A549 (cell line): ENCODE results near the genes KIF5C and RND3.

- PRO-cap, result no peak
CAGE:
- cytosol, long polyA plus RNA, result no peak
- long polyA plus RNA, result no peak
- nucleus, long polyA plus RNA, result no peak
Observed at GRCh38 chr2:144470293-144470871, 49.5 kb downstream of the ZEB2 start.

GRCh38 chr2:144523217-144524302, 3.6 kb upstream of the ZEB2 start:
- PRO-cap, result no peak
CAGE:
- cytosol, long polyA plus RNA, result no peak
- long polyA plus RNA, result no peak
- nucleus, long polyA plus RNA, result no peak

DNA sequence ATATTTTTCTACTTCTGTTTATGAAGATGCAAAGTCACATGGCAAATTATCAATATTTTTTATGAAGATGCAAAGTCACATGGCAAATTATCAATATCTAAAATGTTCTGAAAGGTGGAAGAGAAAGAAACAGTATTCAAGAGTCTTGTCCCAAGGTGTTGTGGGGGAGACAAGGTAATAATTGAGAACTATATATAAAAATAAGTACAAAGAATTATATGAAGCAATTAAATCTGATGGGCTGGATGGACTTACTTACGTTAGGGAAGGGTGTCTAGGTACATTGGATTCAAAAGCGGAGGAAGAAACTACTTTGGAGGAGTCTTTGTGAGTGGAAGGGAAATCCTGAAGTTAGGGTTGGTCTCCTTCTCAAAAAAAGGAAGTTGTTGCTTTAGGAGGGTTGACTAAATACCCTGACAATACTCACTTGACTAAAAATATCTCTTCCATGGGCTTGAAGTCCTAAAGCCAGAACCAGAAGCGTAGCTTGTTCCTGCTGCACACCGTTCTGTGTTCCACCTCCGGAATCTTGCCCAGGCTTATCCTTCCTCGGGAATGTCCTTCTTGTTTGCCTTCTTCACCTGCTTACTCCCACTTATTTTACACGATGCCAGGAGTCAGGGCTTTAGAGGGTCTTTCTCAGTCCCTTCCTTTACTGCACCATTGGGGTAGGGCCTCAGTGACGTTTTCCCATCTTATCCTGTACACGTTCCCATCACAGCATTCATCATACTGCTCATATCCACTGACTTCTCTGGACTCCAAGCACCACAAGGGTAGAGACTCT, 143.3 kb upstream of the ZEB2 start:
- PRO-cap, result no peak
CAGE:
- cytosol, long polyA plus RNA, result no peak
- long polyA plus RNA, result no peak
- nucleus, long polyA plus RNA, result no peak

DNA sequence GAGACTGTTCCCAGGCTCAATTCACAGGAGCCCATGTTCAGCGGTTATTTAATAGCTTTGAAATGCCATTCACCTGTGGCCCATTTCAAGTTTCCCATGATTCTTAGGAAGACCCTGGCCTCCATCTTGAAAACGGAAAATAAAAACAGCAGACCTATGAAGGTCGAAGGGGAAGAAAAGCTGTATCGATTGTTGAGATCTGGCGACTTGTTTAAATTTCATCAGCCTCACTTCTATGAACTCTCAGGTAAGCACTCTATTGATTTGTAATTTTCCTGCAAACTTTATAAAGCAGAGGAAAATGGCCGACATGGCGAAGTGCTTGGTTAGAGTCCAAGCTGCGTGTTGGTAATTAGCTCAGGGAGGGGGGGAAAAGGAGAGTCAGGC, 147.9 kb upstream of the ZEB2 start:
- PRO-cap, result no peak
CAGE:
- cytosol, long polyA plus RNA, result no peak
- long polyA plus RNA, result no peak
- nucleus, long polyA plus RNA, result no peak

- PRO-cap, result no peak
CAGE:
- cytosol, long polyA plus RNA, result no peak
- long polyA plus RNA, result no peak
- nucleus, long polyA plus RNA, result no peak
Observed at GRCh38 chr2:145751387-145752133, 1231.6 kb upstream of the ZEB2 start.

DNA sequence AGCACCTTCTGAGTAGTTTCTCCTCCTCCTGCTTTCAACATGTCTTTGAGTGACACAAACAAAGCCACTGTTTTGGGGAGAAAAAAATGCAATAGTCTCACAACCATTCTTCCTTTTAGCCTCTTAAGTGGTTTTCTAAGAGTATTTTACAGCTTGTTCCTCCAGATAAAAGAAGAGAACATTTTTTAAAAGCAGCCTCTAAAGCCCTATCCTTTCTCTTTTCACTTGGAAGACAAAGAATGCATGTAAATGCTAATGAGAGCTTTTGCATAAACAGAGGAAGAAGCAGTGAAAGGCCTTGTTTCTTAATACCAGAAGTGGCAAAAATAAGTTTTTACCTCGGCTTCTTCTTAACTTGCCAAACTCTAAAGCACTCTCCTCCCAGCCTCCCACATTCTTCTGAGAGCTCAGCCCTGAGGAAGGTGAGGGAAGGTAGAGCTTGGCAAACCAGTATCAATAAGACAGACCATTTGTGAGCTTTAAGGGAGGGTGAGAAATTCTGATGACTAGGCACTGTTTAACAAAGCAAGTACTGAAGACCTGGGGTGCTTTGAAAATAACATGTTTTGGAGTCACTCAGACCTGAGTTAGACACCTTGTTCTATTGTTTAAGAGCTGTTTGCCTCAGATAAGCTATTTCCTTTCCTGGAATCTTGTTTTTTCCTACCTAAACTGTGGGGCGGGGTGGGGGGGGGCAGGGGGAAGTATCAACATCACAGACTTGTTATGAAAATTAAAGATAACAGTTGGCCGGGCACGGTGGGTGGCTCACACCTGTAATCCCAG, 1304.2 kb upstream of the ACVR2A start:
- PRO-cap, result no peak
CAGE:
- cytosol, long polyA plus RNA, result no peak
- long polyA plus RNA, result no peak
- nucleus, long polyA plus RNA, result no peak

DNA sequence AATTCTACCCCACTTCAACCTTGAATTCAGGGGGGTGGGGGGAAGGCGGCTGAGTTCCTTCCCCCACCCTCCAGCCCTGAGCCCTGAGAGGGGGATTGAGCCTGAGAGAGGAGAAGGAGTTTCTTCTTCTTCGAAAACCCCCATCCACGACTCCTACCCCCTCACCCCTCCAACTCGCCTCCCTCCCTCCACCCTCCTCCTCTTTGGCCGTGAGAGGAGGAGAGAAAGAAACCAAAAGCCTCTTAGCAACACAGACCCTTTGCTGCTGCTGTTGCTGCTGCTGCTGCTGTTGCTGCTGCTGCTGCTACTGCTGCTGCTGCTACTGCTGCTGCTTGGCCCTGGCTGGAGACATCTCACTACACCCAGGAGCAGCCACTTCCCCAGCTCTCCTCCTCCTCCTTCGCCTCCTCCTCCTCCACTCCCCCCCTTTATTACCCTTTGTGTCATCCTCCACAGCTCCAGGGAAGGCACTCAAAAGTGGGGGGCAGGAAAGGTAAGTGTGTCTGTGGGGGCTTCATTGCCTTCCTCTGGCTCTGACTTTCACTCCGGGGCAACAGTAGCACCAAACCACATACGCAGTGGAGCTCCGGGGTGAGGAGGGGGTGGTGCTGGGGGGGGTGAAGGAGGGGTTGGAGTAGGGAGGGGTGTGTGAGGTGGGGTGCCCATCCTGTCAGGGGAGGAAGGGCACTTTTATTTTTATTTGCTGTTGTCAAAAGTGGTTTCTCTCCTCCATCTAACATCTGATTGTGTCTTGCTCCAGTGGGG, 483 bp downstream of the MBD5 start:
- PRO-cap, result no peak
CAGE:
- cytosol, long polyA plus RNA, result start-site peak on the minus strand centred at position 388 of the sequence, 77 bp wide, 189 and 156 reads in 2 replicates
- long polyA plus RNA, result no peak
- nucleus, long polyA plus RNA, result start-site peak on the minus strand centred at position 364 of the sequence, 113 bp wide, 96 and 51 reads in 2 replicates

GRCh38 chr2:148380758-148381574, 263.6 kb upstream of the EPC2 start:
- PRO-cap, result no peak
CAGE:
- cytosol, long polyA plus RNA, result no peak
- long polyA plus RNA, result no peak
- nucleus, long polyA plus RNA, result no peak

DNA sequence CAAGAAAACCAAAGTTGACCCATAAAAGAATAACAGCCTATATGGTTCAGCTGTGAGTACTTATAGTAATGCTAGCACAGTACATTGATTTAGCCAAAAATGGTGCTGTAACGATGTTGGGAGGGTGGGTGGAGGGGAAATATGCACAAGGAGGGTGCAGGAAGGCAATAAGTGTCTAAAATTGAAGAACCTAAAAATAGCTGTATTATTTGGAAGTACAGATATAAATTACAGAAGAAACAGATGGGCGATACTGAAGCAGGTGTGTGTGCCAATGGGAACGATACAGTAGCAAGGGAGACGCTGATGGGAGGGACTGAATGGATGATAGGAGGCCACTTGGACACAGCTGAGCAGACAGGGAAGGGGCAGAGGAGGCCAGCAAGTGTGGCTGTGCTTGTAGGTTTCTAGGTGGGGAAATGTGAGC, 92.0 kb upstream of the EPC2 start:
- PRO-cap, result no peak
CAGE:
- cytosol, long polyA plus RNA, result no peak
- long polyA plus RNA, result no peak
- nucleus, long polyA plus RNA, result no peak

DNA sequence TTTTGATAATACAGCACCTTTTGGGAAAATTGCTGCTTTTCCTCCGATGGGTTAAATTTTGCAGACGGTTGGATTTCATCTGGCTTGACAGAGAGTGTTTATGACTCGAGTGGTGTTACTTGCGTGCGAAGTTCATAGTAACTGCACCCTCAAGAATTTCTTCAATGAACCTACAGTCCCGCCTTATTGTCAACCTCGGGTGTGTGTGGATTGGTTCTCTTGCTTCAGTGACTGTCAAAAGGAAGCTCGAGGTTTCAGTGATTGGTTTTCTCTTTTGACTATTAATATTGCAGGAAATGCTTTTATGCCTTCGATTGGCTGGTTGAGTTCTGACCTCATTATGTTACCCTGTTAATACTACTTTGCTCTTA, 1.4 kb downstream of the EPC2 start:
- PRO-cap, result no peak
CAGE:
- cytosol, long polyA plus RNA, result no peak
- long polyA plus RNA, result no peak
- nucleus, long polyA plus RNA, result no peak

DNA sequence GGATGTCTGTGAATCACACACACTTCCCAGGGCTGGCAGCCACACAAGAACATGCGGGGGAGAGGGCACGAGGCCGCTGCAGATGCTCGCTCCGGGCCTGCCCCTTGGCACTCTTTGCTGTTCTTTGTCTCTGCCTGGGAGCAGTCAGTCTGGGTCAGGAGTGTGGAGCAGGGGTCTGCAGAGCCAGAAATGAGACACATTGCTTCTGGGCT, 62.6 kb upstream of the KIF5C start:
- PRO-cap, result no peak
CAGE:
- cytosol, long polyA plus RNA, result no peak
- long polyA plus RNA, result no peak
- nucleus, long polyA plus RNA, result no peak

DNA sequence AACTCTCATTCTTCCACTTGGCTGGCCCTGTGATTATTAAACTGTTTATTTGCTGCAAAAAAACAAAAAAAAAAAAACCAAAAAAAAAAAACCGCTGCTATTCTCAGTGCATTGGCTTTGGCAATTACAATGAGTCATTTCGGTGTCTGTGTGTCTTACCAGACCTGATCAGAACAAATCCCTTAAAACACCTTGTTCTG, 60.0 kb upstream of the KIF5C start:
- PRO-cap, result no peak
CAGE:
- cytosol, long polyA plus RNA, result no peak
- long polyA plus RNA, result no peak
- nucleus, long polyA plus RNA, result no peak

DNA sequence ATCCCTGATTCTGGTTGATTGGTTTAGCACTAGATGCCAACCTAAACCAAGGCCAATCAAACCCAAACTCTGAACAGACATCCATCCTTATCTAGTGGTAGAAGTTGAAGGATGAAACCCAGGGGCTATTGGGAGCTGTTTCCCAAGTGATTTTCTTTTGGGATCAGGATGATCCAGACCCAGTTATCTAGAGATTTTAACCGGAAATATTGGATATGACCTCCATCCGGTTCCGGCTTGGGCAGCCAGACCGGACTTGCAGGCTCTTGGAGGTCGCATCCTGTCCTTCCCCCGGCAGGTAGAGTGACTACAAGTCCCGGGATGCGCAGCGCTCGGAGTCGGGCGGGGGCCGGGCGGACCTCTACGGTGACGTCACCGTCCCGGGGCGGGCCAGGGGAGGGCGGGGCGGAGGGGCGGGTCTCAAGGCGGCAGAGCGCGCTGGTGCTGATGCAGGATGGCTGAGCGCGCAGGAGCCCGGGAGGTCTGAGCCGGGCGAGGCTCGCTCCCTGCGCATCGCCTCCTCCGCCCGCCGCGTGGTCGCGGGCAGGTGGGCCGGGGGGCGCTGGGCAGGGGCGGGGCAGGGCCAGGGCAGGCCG, at the start of gene KIF5C:
KIF5C (plus strand) TSS at position 431 of the 596 bp plus-strand sequence.
- PRO-cap, result bidirectional peak, plus-strand start at position 431 of the sequence, minus-strand start at position 211 of the sequence
CAGE:
- cytosol, long polyA plus RNA, result no peak
- long polyA plus RNA, result no peak
- nucleus, long polyA plus RNA, result no peak

GRCh38 chr2:148999503-149000065, 38.9 kb upstream of the LYPD6B start:
- PRO-cap, result no peak
CAGE:
- cytosol, long polyA plus RNA, result no peak
- long polyA plus RNA, result no peak
- nucleus, long polyA plus RNA, result no peak

- PRO-cap, result no peak
CAGE:
- cytosol, long polyA plus RNA, result no peak
- long polyA plus RNA, result no peak
- nucleus, long polyA plus RNA, result no peak
Observed at GRCh38 chr2:149130953-149131498, 92.5 kb downstream of the LYPD6B start.

DNA sequence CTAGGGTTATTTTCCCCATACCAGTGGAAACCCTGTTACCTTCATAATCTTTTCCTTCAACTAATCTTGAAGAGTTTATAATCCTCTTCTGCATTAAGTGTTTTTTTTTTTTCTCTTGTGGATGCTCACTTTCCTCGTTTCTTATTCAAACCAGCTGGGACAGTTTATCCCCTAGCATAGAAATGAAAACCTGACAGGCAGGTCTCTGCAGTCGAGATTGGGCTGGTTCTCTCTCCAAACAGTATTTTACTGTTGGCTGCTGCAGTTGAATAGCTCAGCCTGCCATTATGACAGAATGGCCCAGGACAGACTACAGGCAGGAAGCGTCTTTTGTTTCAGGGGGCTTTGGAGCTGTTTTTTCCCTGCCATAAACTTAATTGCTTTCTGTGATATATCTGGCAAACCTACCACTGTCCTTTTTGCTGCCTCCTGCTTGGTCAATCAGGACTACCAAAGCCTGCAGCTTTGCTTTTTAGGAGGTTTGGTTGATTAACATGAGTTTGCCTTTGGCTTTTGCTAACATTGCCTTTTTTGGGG, 128.5 kb downstream of the LYPD6B start:
- PRO-cap, result no peak
CAGE:
- cytosol, long polyA plus RNA, result no peak
- long polyA plus RNA, result no peak
- nucleus, long polyA plus RNA, result no peak

GRCh38 chr2:149169481-149170088, 131.1 kb downstream of the LYPD6B start:
- PRO-cap, result unidirectional peak, minus-strand start at chr2:149169818
CAGE:
- cytosol, long polyA plus RNA, result no peak
- long polyA plus RNA, result no peak
- nucleus, long polyA plus RNA, result no peak

- PRO-cap, result no peak
CAGE:
- cytosol, long polyA plus RNA, result no peak
- long polyA plus RNA, result no peak
- nucleus, long polyA plus RNA, result no peak
Observed at GRCh38 chr2:149320057-149320588, 10.3 kb upstream of the LYPD6 start.

GRCh38 chr2:149488852-149489429, 98.6 kb downstream of the MMADHC start:
- PRO-cap, result no peak
CAGE:
- cytosol, long polyA plus RNA, result no peak
- long polyA plus RNA, result no peak
- nucleus, long polyA plus RNA, result no peak

DNA sequence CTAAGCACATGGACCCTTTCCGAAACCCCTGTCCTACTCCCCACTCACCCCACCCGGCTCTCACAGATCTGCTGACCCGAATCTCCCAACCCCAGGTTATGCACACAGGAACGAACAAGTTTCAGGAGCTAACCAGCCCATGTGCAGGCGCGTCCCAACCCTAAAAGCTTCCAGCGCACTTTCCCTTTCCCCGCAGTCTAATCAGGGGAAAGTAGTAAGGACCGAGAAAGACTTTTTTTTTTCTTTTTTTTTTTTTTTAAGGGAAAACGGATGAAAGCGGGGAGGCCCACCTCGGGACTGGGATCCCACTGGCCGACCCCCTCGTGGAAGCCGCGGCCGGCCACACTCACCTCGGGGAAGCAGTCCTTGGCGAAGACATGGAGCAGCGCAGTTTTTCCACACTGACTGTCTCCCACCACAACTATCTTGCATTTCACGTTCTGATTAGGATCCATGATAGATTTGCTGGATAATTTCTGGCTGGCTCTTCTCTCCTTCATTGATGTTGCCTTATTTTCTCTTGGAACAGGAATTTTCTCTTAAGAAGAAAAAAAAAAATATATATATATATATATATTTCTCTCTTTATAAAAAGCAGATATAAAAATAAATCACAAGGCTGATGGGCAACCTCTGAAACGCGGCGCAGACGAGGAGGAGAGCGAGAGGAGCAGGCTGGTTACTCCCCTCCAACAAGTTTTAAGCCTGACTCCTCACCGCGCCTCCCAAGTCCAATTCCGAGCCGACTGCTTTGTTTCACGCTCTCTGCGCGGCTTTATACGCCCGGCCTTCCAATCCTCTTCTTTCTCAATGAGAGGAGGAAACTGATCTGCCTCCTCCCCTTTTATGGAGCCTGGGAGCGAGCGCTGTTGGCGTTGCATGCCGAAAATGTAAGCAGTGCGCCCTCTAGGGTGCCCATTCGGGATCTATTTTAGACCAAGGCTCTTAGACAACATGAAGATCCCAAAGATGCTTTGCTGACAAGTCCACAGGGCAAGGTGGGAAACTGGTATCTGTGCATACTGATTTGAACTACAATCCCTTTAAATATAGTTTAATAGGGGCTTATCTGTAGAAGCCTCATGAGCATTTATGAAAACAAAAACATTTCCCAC, at the start of gene RND3:
RND3 (minus strand) TSS at position 750 of the 1,115 bp plus-strand sequence.
- PRO-cap, result unidirectional peak, minus-strand start at position 750 of the sequence
CAGE:
- cytosol, long polyA plus RNA, result start-site peak on the minus strand centred at position 750 of the sequence, 7 bp wide, 489 and 216 reads in 2 replicates
- long polyA plus RNA, result start-site peak on the minus strand centred at position 521 of the sequence, 466 bp wide, 1,084 and 752 reads in 2 replicates
- nucleus, long polyA plus RNA, result start-site peak on the minus strand centred at position 750 of the sequence, 8 bp wide, 768 and 943 reads in 2 replicates